IMR-90 (cell line): ENCODE measurements around the genes FOXR2 and HEPH.

GRCh38 chrX:55488332-55488981, 1.2 kb downstream of the USP51 start:
- RRBS, result 14% methylated on average over 10 of the region's 55 CpGs
CAGE:
- cytosol, long polyA plus RNA, result no peak
- long polyA plus RNA, result no peak
- nucleus, long polyA plus RNA, result no peak

DNA sequence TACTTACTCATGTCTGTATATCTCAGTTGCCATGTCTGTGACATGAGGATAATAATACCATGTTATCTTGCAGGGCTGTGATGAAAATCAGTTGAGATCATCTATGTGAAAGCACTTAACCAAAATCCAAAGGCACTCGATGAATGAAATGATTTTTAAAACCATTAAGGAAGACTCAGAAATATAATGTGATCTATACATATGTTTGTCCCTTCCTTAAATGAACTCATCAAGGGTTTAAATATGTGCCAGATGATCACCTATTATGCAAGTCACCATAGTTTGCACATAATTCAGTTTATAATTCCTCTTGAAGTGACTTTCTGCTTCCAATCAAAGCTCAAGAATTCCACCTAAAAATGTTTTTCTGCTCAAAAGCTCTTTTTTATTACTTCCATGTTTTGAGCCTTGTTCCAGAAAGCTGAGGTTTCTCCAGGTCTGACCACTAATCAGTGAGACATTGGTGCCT, at the start of gene FOXR2:
Gene FOXR2 (plus strand): TSS at position 305 of the 469 bp plus-strand sequence.
- RRBS, result no CpG with 5 or more reads among the region's 1 CpG
CAGE:
- cytosol, long polyA plus RNA, result no peak
- long polyA plus RNA, result no peak
- nucleus, long polyA plus RNA, result no peak

DNA sequence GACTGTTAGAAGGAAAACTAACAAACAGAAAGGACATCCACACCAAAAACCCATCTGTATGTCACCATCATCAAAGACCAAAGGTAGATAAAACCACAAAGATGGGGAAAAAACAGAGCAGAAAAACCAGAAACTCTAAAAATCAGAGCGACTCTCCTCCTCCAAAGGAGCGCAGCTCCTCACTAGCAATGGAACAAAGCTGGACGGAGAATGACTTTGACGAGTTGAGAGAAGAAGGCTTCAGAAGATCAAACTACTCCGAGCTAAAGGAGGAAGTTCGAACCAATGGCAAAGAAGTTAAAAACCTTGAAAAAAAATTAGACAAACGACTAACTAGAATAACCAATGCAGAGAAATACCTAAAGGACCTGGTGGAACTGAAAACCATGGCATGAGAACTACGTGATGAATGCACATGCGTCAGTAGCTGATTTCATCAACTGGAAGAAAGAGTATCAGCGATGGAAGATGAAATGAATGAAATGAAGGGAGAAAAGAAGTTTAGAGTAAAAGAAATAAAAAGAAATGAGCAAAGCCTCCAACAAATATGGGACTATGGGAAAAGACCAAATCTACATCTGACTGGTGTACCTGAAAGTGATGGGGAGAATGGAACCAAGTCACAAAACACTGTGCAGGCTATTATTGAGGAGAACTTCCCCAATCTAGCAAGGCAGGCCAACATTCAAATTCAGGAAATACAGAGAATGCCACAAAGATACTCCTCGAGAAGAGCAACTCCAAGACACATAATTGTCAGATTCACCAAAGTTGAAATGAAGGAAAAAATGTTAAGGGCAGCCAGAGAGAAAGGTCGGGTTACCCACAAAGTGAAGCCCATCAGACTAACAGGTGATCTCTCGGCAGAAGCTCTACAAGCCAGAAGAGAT, 220.0 kb downstream of the RRAGB start:
- RRBS, result no CpG with 5 or more reads among the region's 13 CpGs
CAGE:
- cytosol, long polyA plus RNA, result no peak
- long polyA plus RNA, result no peak
- nucleus, long polyA plus RNA, result no peak

GRCh38 chrX:56764333-56764627, 35.2 kb downstream of the NBDY start:
- RRBS, result 25% methylated on average over 2 of the region's 7 CpGs
CAGE:
- cytosol, long polyA plus RNA, result no peak
- long polyA plus RNA, result no peak
- nucleus, long polyA plus RNA, result no peak

DNA sequence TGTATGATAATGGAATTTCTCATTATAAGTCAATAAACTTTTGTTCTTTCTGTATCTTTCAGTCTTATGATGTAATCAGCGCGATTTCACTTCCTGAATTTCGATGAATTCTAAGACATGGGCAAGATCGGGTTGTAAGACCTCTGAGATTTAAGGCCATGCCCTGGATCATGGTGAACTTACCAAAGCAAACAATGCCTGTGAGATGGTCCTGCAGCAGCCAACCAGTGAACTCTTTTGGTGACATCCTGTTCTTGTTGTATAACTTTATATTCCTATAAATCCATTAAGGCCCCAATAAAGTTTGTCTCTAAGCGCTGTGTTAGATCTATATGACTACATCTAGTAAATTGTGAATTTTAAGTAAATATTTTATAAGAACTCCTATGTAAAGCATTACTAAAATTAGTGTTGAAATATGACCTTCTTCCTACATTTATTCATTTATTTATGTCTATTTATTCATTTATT, 88.2 kb downstream of the NBDY start:
- RRBS, result no CpG with 5 or more reads among the region's 5 CpGs
CAGE:
- cytosol, long polyA plus RNA, result no peak
- long polyA plus RNA, result no peak
- nucleus, long polyA plus RNA, result no peak

DNA sequence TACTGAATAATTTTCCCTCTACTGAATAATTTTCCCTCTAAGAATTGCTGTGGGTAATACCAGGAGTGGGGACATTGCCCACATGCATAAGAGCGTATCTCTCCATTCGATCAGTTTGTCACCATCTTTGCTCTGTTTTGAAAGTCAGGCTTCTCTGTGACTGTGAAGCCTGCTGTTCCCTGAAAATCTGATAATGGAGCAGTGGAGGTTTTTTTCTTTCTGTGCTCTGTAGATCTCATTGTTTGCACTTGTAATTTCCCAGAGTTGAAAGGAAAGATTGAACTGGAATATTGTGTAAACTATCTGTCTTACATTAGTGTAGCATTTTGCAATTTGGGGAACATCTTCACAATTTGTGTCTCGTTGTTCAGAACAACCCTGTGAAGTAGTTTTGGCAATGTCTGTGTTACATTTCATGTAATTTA, 4.3 kb downstream of the ZXDB start:
- RRBS, result no CpG with 5 or more reads among the region's 3 CpGs
CAGE:
- cytosol, long polyA plus RNA, result no peak
- long polyA plus RNA, result no peak
- nucleus, long polyA plus RNA, result no peak

- RRBS, result no CpG with 5 or more reads among the region's 2 CpGs
CAGE:
- cytosol, long polyA plus RNA, result no peak
- long polyA plus RNA, result no peak
- nucleus, long polyA plus RNA, result no peak
These were observed 387.1 kb downstream of the SPIN4 start for GRCh38 chrX:62964157-62964383.

DNA sequence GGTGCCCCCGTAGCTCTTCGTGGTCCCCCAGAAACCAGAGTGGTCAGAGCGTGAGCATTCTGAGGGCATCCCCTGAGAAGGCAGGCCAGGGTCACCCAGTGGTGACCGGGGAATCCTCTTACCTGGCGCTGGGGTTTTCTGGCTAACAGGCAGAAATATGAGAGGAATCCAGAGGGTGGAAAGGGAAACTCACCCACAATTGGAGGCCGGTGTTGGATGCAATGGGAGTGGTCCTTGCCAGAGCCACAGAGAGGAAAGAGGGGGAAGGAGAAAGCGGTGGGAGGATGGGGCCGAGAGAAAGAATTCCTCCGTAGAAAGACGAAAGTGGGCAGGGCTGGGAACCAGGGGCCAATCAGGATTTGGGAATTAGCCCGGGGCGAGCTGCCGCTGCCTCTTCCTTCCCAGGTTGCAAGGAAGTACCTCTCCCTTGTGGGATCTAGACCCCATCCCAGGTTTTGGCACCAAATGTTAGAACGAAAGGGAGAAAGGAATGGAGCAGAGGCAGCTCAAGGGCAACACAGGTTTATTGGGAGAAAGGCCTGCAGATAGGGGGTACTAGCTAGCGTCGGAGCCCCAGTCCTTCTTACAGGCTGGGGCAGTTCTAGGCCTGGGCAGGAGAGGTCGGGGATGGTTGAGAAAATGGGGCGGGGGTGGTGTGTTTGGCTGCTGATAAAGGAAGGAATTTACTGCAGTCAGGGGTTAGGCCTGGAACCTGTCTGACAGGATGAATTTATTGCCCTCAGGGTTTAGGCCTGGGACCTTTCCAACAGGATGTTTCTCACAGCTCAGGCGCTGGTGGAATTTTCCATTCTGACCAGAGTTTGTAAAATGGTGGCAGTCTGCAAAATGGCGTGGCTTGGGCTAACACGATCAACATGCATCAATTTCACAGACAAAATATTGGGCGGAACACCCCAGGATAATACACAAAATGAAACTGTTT, 83.2 kb upstream of the SPIN4 start:
- RRBS, result 84% methylated on average over 5 of the region's 22 CpGs
CAGE:
- cytosol, long polyA plus RNA, result no peak
- long polyA plus RNA, result no peak
- nucleus, long polyA plus RNA, result no peak

GRCh38 chrX:63450842-63451403, 99.8 kb upstream of the SPIN4 start:
- RRBS, result no CpG with 5 or more reads among the region's 9 CpGs
CAGE:
- cytosol, long polyA plus RNA, result no peak
- long polyA plus RNA, result no peak
- nucleus, long polyA plus RNA, result no peak

- RRBS, result no CpG with 5 or more reads among the region's 3 CpGs
CAGE:
- cytosol, long polyA plus RNA, result no peak
- long polyA plus RNA, result no peak
- nucleus, long polyA plus RNA, result no peak
These were observed 126.1 kb downstream of the ARHGEF9 start for GRCh38 chrX:63658742-63659581.

- RRBS, result no CpG with 5 or more reads among the region's 3 CpGs
CAGE:
- cytosol, long polyA plus RNA, result no peak
- long polyA plus RNA, result no peak
- nucleus, long polyA plus RNA, result no peak
These were observed 61.7 kb upstream of the LAS1L start for GRCh38 chrX:65596161-65596789.

- RRBS, result no CpG with 5 or more reads among the region's 4 CpGs
CAGE:
- cytosol, long polyA plus RNA, result no peak
- long polyA plus RNA, result no peak
- nucleus, long polyA plus RNA, result no peak
These were observed 63.9 kb upstream of the LAS1L start for GRCh38 chrX:65598518-65598946.

DNA sequence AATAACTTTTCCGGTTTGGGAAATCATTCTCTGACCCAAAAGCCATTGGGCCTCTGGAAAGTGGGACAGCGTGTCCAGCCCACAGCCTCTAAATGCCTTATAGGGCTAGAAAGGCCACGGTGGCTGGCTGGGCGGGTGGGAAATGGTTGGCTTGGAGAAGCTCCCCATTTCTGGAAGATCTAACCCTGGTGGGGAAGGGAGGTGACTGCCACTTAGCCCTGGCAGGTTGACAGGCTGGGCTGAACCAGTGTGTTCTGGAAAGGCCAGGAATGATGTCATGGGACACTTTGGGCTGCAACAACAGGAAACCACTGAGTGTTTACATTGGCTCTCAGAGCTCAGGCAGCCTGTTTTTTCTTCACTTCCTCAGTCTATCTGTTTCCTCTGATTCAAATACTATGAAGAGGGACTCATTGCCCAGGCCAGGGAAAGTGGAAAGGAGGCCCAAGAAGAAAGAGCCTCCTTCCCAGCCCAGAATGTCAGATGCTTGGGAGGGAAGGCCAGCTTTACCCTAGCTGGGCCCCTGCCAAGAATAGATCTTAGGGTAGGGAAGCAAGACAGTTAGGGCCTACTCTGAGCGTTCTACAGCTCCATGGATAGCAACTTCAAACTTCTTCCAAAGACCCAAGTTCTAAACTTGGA, 65.9 kb upstream of the MSN start:
- RRBS, result no CpG with 5 or more reads among the region's 5 CpGs
CAGE:
- cytosol, long polyA plus RNA, result no peak
- long polyA plus RNA, result no peak
- nucleus, long polyA plus RNA, result no peak

GRCh38 chrX:65738659-65739353, 71.4 kb downstream of the MSN start:
- RRBS, result no CpG with 5 or more reads among the region's 8 CpGs
CAGE:
- cytosol, long polyA plus RNA, result no peak
- long polyA plus RNA, result no peak
- nucleus, long polyA plus RNA, result no peak

DNA sequence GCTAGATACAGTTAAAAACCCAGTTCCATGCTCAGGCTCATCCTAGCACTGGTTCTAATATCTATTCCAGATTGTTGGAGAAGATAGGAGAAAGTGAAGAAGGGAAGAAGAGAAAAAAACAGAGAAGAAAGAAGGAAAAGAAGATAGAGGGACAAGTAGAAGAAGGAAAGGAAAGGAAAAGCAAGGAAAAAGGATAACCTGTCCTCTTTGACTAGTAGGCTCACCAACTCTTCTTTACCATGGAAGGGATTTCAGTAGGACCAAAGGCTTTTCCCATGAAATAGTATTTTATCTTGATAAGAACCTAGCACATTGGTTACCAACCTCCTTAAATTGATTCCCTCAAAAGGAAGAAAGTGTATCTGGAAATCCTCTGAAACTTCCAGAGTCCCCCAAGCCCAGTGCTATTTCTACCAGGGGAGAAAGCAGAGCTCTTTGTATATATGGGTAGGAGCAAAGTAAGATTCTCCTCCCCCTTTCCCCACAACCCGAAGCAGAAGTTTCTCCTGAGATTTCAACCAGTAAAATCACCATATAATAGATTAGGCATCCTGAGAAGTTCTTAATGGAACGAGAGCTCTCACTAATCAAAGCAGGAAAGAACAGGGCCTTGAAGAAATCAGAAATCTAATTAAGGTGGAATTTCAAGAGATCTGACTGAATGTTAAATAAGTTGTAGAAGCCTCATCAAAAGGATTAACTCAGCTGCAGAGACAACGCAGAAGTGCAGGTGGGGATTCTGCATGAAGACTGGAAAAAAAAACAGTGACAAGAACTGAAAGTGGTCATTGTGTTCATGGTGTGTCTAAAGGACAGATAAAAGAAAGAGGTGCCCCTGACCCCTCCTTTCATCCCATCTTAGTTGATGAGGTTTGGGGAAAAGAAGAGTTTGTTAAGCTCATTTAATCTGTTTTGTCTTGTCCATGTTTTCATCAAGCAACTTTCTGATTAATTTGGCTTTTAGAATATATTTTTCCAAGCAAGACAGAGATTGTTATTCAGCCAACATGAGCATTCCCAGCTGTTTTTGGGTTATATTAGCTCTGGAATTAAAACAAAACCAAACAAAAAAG, 39.2 kb downstream of the VSIG4 start:
- RRBS, result no CpG with 5 or more reads among the region's 3 CpGs
CAGE:
- cytosol, long polyA plus RNA, result no peak
- long polyA plus RNA, result no peak
- nucleus, long polyA plus RNA, result no peak

- RRBS, result no CpG with 5 or more reads among the region's 6 CpGs
CAGE:
- cytosol, long polyA plus RNA, result no peak
- long polyA plus RNA, result no peak
- nucleus, long polyA plus RNA, result no peak
These were observed 17.1 kb downstream of the VSIG4 start for GRCh38 chrX:66022507-66023478.

- RRBS, result no CpG with 5 or more reads among the region's 3 CpGs
CAGE:
- cytosol, long polyA plus RNA, result no peak
- long polyA plus RNA, result no peak
- nucleus, long polyA plus RNA, result no peak
These were observed 6.8 kb upstream of the VSIG4 start for GRCh38 chrX:66046576-66047255.

DNA sequence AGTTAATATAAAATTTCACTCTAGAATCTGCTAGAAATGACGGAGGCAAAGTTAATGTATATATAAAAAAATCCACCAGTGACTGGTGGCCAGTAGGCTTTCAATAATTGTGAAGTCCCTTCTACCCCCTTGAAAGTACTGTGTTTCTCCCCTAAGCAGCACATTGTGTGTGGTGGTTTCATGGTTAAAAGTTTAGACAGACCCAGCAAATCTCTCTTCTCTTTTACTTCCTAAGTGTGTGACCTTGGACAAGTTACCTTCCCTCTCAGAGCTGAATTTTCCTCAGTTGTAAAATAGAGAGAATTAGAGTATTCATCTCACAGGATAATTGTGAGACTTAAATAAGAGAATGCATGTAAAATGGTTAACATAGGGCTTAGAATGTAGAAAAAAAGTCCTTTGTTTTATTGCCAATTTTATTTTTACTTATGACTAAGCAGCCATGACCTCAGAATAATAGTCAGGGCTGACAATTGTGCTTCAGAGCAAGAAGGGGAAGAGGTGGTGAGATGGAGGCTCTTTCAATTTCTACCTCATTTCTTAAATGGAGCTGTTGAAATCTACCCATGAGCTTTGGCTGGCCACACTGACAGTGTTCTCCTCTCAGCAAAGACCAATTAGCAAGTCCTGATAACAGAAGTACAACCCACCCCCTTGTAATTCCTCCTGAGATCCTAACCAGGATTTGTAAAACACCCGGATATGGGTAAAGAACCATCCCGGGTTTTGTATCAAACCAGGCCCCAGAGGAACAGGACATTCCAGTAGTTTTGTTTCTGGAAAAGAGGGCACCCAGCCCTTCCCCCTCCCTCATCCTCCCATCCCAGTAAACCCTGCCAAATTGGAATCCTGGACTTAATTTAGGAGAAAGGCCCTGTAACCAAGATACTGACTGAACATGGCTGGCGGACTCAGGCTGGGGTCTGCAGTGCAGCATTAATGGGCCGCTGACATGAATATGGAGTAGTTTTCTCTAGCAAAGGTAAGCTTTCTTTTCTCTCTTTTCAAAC, at the start of gene HEPH:
Gene HEPH (plus strand): TSS at position 759 of the 1,010 bp plus-strand sequence.
- RRBS, result no CpG with 5 or more reads among the region's 5 CpGs
CAGE:
- cytosol, long polyA plus RNA, result start-site peak on the plus strand centred at position 735 of the sequence, 64 bp wide, 42 and 98 reads in 2 replicates
- long polyA plus RNA, result start-site peak on the plus strand centred at position 748 of the sequence, 39 bp wide, 37 and 102 reads in 2 replicates
- nucleus, long polyA plus RNA, result no peak

DNA sequence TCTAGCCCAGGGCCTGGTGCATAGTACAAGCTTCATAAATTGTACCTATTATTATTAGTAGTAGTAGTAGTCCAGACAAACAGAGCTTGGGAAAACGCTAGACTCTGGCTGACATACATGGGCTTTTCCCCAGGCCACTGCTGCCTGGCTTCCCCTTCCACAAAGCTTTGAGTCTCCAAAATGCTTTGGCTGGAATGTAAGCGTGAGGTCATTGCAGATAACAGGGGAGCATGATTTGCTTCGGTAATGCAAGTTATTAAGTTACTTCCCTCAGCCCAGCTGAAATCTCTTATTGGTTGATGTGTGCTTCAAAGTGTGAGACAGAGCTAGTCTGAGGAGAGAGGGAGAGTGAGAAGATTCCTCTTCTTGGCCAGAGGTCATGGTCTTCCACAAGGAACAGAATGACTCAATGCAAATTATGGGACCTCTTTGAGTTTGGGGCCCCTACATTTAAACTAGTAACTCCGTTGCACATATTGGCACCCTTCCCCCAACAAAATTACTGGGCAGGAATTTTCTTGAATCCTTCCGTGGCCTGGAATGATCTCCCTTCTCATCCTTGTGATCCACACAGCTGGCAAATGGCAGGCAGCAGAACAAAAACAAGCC, 19.7 kb downstream of the AR start:
- RRBS, result no CpG with 5 or more reads among the region's 5 CpGs
CAGE:
- cytosol, long polyA plus RNA, result no peak
- long polyA plus RNA, result no peak
- nucleus, long polyA plus RNA, result no peak

- RRBS, result no CpG with 5 or more reads among the region's 4 CpGs
CAGE:
- cytosol, long polyA plus RNA, result no peak
- long polyA plus RNA, result no peak
- nucleus, long polyA plus RNA, result no peak
These were observed 27.9 kb downstream of the OPHN1 start for GRCh38 chrX:68405290-68405915.